Measurements from ENCODE around the gene PLG.

DNA sequence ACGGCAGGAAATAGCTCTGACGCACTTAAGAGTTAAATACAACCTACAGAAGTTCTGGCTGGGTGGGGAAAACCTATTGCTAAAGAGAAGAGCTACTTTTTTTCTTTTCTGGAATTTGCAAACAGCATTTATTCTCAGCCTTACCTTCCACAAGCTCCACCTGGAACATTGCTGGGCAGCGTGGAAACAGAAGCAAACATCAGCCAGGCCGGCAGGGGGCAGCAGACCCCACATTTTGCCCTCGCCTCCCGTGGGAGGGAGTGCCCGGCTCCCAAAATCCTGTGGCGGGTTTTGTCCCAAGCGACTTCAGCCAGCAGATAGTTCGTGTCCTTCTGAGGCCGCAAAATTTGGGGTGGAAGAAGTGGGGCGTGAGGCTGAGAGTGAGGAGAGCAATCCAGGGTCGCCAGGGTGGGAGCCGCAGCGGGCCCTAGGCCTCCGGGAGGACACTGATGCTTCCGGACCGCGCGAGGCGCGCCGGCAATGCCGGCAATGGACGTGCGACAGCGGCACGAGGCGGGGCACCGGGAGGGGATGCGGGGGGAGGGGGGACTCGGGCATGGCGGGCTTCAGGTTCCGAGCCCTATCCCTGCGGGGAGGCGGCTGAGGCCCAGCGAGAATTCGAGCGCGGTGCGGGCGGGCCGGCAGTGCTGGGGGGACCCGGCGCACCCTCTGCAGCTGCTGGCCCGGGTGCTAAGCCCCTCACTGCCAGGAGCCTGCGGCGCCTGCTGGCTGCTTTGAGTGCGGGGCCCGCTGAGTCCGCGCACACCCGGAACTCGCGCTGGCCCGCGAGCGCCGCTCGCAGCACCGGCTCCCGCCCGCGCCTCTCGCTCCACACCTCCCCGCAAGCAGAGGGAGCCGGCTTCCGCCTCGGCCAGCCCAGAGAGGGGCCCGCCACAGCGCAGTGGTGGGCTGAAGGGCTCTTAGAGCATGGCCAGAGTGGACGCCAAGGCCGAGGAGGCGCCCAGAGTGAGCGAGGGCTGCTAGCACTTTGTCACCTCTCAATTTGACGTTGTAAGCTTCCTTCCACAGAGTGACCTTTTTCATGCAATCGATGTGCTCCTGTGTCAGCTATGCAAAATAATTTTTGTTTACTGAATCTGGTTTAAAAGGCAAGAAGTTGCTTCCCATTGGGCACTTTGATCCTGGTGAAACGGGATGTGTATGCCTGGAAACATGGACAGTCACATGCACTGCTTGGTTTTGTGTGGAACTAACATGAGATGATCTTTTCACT, 143.8 kb downstream of the LPA start:
- PRO-cap, 2 experiments: peak in 2 of 2 experiments; most common plus-strand start position 241 of the sequence (in 1); most common minus-strand start position 491 of the sequence (in 1)

GRCh38 chr6:160661158-160661667, 2.9 kb downstream of the LPA start:
- PRO-cap, 2 experiments: no peak in any of the 2 experiments

DNA sequence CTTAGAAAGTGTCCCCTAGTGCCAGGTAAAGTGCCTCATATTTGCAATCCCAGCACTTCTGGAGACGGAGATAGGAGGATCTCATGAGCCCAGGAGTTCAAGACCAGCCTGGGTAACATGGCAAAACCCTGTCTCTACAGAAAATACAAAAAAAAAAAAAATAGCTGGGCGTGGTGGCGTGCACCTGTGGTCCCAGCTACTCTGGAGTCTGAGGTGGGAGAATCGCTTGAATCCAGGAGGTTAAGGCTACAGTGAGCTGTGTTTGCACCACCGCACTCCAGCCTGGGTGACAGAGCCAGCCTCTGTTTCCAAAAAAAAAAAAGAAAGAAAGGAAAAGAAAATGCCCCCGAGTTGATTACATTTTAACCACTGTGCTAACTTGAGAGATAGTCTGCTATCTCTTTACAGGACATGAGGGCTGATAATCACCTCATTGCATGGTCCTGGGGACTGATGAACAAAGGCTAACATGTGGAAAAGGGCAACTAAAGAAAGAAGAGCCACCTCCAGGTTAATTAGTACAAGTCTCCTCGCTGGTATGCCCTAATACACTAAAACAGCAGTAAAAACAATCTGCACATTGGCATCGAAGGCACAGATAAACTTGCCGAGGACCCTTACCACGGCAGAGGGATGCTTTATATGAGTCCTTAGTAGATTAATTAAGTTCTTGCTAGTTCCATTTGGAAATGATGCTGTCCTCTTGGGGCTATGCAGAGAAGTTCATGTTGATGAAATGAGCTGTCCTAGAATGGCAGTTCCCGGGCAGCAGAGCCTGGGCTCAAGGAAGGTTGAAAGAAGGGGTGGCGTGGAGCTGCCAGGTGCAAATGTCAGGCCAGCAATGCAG, 4.2 kb upstream of the PLG start:
- PRO-cap, 2 experiments: no peak in any of the 2 experiments

DNA sequence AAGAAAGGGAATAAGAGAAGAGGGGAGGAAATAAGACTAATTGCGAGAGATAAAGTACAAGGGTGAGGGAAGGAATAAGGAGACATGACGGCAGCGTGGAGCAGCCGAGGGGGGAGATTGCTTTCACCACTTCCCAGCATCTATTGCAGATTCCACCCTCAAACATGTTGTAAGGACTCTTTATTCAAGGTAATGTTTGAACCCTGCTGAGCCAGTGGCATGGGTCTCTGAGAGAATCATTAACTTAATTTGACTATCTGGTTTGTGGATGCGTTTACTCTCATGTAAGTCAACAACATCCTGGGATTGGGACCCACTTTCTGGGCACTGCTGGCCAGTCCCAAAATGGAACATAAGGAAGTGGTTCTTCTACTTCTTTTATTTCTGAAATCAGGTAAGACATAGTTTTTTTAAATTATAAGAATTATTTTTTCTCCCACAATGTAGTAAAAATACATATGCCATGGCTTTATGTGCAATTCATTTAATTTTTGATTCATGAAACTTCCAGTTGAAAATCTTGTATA, at the start of gene PLG:
TSS of gene PLG (plus strand) at position 285 of the 527 bp plus-strand sequence.
- PRO-cap, 2 experiments: no peak in any of the 2 experiments

DNA sequence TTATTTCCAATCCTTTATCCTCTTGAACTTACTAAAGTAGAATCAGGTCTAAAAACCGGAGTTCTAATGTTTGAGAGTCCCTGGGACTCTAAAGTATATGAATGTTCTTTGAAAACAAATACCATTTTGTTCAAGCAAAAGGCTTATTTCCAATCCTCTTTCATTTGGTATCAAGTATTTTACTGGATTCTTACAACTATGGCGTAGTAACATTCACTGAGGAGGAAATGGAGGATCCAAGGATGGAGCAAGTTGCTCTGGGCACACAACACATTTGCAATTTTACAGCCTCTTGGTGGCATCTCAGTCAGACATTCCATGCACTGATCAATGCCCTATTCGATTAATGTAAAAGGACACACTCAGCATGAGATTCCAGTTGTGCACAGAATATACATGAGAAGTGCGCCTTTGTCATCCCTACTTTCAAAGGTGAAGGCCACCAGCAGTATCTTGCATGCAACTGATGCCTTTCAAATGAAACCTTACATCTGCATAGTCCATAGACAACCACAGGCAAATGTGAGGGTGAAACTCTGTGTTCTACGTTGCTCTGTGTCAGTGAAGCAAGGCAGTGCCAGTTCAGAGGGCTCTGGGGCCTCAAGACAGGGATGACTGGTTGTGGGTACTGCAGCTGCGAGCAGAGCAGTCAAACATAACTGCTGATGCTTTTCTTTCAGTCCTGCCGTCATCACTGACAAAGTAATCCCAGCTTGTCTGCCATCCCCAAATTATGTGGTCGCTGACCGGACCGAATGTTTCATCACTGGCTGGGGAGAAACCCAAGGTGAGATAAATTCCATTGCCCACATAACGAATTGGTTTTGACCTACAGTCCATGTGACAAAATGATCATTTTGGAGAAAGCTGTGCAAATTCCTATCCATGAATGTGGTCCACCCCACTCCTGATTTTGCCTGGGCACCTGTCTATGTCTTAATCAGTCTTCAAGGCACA, 38.9 kb downstream of the PLG start:
- PRO-cap, 2 experiments: no peak in any of the 2 experiments

DNA sequence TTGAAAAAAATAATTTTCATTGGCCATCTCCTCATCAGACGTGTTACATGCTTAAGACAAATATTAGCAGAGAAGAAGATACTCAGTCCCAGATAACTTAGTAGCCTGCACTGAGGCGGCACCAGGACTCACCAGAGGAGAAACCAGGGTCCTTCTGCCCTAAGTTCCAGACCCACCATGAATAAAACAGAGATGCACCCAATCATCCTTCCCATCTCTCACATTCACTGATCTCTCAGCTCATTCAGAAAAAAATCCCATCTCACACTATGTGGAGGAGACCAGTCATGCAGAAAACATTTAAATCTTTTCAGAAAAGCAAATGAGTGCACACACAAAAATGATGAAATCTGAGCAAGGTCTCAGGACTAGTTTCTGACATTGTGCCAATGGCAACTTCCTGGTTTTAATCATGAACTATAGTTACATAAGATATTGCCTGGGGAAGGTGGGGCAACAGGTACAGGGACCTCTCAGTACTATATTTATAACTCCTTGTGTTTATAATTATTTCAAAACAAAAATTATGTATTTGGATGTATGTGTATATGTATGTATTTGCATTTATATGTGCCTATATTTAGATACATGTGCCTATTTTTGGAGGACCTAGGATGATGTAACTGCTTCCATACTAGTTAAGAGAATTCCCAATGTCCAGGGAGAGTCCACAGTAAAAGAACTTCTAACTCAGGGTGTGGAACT, 71.8 kb upstream of the MAP3K4 start:
- PRO-cap, 2 experiments: no peak in any of the 2 experiments

- PRO-cap, 2 experiments: no peak in any of the 2 experiments
Measured at GRCh38 chr6:160978106-160978637, 13.4 kb upstream of the MAP3K4 start.

DNA sequence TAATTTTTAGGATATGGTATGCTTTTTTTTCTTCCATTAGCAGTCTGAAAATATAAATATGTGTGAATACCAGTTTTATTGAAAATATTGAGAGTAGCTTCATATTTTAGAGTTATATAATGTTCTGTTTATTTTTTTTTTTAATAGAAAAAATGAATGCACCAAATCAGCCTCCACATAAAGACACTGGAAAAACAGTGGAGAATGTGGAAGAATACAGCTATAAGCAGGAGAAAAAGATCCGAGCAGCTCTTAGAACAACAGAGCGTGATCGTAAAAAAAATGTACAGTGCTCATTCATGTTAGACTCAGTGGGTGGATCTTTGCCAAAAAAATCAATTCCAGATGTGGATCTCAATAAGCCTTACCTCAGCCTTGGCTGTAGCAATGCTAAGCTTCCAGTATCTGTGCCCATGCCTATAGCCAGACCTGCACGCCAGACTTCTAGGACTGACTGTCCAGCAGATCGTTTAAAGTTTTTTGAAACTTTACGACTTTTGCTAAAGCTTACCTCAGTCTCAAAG, 57.0 kb downstream of the MAP3K4 start:
- PRO-cap, 2 experiments: no peak in any of the 2 experiments

- PRO-cap, 2 experiments: no peak in any of the 2 experiments
Measured at GRCh38 chr6:161068978-161070053, 77.7 kb downstream of the MAP3K4 start.

DNA sequence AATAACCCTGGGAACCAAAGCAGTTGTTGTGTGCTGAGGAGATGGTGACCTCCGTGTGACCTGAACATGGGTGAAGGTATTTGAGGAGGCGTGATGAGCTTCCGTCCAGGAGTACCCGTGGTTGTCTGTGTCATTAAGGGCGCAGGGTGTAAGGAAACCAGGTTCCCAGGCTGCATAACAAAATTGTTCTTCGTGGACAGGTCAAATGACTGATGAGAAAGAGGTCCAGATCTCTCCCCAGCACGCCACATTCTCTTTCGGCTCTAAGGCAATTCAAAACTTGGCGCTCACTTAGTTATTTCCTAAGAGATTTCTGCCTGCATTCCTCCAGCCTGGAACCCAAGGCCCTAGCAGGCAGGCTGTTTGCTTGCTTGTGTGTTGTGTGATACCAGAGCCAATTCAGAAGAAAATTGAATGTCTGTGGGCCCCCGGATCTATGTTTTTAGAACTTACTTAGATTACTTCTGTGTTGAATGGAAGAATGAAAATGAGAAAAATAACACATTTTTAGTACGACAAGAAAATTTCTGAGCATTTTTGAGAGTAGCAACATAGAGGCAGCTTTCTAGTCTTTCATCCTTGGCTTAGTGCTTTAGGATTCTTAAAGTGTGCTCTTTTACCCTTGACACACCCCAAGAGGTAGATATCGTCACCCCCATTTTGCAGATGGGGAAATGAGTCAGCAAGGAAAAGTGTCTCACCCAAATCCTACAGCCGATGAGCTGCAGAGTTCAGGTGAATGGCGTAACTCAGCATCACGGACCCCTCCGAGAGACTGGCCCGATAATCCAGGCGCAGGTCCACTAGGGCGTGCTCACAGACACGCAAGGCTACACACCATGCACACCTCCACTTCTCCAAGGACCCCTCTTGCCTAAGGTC, 139.7 kb downstream of the AGPAT4 start:
- PRO-cap, 2 experiments: no peak in any of the 2 experiments

- PRO-cap, 2 experiments: no peak in any of the 2 experiments
Measured at GRCh38 chr6:161215257-161215712, 58.6 kb downstream of the AGPAT4 start.

DNA sequence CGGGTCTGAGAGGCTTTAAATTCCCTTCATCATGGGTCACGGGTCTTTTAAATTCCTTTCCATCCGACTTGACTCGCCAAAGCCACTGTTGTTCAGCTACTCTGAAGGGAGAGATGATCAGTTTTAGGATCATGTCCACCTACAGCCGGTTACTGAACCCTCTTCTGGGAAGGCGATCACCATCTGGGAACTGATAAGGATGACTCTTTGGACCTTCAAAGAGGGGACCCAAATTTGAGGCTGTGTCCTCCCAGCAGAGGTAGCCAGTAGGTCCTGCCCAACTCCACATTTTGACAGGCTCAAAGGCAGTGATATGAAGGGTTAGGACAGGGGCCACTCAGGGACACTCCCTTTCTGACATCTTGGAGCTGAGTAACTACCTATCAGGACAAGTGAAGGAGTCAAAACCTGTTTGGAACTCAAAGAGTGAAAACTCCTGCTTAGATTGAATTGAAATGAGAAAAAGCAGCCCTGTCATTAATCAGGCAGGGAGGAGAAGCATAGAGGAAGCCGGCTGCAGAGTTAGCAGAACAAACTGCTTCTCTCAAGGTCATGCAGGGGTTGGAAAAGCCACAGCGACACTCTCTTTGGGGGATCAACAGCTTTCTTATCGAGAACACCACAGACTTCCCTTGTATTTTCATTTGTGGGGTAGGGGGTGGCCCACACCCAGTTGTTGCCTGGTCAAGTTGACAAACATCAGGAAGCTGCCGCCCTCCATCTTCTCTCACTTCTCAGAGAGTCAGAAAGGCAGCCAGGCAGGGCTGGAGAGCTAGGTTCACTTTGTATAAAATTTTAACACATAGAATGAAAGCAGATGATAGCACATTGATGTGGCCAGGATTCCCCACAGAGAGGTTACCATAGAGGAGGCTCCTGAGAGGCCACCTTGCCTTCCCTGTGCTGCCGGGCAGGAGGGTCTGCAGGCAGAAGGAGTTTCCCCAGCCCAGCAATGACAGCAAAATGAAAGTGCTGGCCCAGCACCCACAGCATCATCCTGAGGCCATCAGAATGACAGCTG, 47.7 kb downstream of the AGPAT4 start:
- PRO-cap, 2 experiments: no peak in any of the 2 experiments

- PRO-cap, 2 experiments: no peak in any of the 2 experiments
Measured at GRCh38 chr6:161274355-161274584, 409 bp upstream of the AGPAT4 start.

DNA sequence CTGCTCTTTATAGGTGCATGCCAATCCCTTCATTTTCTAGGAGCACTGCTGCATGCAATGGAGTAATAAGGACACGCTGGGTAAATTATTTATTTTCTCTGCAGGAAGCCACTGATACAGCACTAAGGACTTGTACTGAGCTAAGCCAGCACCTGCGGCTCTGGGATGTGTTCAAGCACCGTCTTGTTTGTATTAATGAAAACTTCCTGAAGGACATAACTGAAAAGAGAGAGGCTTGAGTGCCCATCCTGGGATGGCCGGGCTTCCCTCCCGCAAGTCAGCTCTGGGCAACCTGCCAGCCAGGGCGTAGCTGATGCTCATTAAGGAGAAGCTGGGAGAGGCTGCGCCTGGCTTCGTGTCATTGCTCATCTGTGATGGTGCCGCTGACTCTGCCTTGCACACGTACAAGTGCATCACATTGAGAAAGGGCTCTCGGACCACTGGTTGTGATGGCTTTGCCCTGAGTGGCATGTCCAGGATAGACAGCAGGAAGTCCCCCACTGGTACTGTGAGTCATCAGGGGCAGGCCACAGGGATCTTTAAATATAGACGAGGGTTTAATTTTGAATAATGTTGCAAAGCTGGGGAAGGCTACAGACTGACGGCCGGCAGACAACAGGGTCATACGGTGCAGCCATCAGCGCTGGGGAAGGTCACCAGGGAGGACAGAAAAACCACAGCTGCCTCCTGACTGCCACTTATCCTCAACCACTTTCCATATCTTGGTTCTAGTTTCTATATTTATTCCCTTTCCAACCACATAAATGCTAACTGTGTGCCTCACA, 85.4 kb upstream of the AGPAT4 start:
- PRO-cap, 2 experiments: no peak in any of the 2 experiments

- PRO-cap, 2 experiments: no peak in any of the 2 experiments
Measured at GRCh38 chr6:162388147-162388500, 339.4 kb downstream of the PRKN start.

GRCh38 chr6:162438967-162439978, 288.3 kb downstream of the PRKN start:
- PRO-cap, 2 experiments: no peak in any of the 2 experiments

DNA sequence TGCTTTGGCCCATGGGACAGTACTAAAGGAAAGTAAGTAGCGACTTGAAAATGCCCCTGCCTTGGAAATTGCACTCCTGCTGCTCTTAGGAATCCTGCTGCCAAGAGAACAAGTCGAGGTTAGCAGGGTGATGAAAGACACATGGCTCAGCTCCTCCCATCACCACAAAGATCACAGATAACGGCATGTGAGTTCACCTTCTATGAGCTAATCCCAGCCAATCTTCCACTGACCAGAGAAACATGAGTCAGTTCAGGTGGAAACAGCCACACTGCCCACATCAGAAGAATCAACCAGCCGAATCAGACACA, 106.4 kb downstream of the PRKN start:
- PRO-cap, 2 experiments: no peak in any of the 2 experiments

DNA sequence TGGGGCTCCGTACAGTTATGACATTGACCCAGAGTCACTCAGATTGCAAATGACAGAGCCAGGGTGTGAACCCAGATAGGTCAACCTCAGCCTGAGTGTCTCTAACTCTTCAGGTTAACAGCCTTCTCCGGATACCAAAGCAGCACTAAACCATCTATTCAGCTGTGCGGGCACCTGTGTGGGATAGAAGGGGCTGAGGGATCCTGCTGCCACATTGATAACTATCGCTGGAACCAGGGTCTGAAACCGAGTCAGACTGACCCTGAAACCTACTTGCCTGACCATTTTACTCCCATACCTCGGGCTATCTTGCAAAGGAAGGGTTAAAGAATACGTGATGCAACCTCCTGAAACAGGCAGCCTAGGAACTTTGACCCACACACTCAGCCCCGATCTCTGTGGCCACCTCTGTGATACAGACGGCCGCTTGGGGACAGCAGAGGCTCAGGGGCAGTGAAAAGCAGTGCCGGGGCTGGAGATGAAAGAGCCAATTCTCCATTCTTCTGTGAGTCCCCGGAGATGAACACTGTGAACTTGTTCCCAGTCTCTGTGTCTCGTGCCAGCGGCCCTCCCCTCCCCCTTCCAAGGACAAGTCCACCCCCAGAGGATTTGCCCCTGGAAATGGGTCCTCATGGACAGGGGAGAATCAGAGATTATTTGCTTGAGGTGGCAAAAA, 233.4 kb upstream of the QKI start:
- PRO-cap, 2 experiments: no peak in any of the 2 experiments

DNA sequence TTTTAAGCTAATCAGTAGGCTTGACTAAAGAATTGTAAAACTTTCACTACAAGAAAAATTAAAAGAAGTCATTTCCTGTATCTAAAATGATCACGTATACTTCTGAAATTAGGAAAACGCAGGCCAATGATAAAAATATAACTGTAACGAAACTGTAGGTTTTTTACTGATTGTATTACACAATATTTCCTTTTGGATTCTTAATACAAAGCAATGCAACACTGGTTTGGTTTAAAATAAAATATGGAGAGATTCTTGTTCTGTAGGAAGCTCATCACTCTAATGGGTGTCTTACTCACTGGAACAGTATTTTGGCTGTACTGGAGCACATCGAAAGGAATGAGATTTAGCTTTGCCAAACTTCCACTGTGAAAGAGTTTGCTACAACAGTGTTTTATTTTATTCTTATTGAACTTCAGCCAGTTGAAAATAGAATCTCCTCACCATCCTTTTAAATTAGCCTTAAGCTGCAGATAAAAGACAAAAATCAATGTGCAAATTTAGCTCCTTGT, 230.8 kb upstream of the QKI start:
- PRO-cap, 2 experiments: no peak in any of the 2 experiments

DNA sequence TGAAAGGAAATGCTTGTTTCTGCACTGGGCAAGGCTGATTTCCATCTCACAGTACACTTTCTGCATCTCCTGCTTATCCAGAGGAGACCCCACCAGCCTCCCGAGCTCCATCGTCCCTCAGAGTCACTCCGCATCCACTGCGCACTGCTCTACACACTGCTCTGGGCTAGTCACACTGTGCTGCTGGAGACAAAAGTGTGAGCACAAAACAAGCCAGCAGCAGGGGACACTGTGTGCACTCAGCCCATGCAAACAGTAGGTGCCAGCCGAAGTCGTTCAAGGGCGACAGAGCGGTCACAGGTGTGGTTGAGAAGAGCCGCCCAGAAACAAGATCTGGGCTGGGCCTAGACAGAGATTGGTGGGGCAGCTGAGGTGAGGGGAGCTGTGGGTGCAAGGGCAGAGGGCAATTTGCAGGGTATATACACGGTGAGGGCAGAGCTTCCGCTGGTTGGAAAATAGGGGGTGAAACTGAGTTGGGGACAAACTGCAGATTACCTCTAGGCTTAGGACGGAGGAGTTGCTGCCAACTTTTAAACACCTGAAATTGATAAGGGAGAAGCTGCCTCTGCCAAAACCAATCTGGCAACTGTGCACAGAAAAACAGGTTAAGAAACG, 150.2 kb upstream of the QKI start:
- PRO-cap, 2 experiments: no peak in any of the 2 experiments